HGPS cell (cell line): ENCODE measurements around the genes SSX4, CCDC22 and FOXP3.

DNA sequence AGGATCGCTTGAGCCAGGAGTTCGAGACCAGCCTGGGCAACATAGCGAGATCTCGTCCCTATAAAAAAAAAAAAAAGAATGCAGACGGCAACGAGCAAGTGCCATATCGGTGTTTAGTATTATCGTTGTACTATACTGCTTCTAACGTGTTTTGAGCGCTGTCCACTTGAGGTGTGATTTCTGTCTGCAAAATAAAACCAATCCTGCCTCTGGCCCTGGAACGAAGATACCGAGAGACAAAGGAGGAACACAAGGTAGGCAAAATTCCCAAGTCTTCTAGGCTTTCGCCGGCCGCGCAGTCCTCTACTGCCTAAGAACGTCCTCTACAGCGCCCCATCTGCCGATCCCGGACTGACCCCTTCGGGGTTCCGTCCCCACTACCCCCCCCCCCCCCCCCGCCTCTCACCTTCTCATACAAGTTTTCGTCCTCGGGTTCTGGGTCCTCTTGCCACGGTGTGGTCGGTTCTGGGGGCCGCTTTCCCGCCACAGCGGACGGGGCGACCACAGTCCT is 380 bp downstream of the NDUFB11 start:
- RRBS, result under 1% methylated on average over 7 of the region's 32 CpGs

GRCh38 chrX:47228838-47229803 is 3.7 kb upstream of the USP11 start:
- RRBS, result no CpG with 5 or more reads among the region's 11 CpGs

DNA sequence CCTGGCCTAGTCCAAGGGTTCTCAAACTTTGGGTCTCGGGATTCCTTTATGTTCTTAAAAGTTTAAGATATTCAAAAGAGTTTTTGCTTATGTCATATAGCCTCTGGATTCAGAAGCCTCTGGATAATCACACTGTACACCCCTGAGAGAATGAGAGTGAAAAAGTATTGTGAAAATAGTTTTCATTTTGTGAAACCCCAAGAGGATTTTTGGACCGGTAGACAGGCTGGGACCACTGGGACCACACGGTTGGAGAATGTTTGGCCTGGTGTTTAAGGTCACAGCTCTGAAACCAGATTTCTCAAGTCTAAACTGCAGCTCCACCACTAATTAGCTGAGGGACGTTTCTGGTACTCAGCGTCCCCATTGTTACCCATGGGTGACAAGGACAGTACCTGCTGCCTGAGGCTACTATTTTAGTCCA is 719 bp upstream of the USP11 start:
- RRBS, result no CpG with 5 or more reads among the region's 5 CpGs

GRCh38 chrX:47358452-47358903 is 11.9 kb upstream of the ZNF157 start:
- RRBS, result no CpG with 5 or more reads among the region's 5 CpGs

GRCh38 chrX:47637386-47638128 is 7.8 kb upstream of the CFP start:
- RRBS, result 75% methylated on average over 4 of the region's 29 CpGs

GRCh38 chrX:48020830-48022121 is 14.5 kb downstream of the SPACA5 start:
- RRBS, result 1% methylated on average over 6 of the region's 32 CpGs

GRCh38 chrX:48383269-48383684 is at the start of gene SSX4:
TSS of gene SSX4 (plus strand) at chrX:48383539.
- RRBS, result no CpG with 5 or more reads among the region's 16 CpGs

- RRBS, result no CpG with 5 or more reads among the region's 7 CpGs
Observed at GRCh38 chrX:48476698-48477077, 689 bp downstream of the FTSJ1 start.

DNA sequence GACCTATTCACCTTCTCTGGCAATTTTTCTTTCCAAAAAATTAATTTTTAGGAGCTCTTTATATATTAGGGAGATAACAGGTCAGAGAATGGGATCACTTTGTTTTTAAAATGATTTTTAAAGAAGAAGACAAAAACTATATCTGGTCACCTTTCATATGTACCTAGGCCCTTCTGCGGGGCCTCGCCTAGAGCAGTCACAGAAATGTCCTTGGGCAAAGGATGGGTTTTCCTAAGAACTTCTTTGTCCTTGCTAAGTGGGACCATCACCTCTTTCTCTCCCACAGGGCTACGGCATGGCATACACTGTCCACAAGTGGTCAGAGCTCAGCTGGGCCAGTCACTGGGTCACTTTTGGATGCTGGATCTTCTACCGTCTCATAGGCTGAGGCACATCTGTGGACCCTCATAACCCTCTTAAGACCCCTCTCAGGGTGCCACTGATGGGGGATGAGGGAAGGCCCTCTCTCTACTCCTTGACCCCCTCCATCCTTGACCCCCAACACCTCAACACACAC is 1.5 kb upstream of the EBP start:
- RRBS, result no CpG with 5 or more reads among the region's 4 CpGs

DNA sequence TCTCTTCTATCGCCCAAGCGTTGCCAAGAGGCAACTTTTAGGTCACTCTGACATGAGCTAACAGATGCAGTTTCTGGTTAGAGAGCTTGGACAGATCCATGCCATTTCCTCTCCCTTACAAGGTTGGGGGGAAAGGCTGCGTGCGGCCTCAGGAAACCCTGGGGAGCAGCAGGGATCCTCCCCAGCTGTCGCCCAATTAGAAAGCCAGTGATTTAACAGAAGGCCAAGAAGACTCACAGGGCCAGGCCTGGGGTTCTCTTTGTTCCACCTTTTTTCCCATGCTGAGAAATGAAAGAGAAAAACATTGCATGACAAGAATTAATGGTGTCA is 35.2 kb upstream of the WAS start:
- RRBS, result no CpG with 5 or more reads among the region's 5 CpGs

DNA sequence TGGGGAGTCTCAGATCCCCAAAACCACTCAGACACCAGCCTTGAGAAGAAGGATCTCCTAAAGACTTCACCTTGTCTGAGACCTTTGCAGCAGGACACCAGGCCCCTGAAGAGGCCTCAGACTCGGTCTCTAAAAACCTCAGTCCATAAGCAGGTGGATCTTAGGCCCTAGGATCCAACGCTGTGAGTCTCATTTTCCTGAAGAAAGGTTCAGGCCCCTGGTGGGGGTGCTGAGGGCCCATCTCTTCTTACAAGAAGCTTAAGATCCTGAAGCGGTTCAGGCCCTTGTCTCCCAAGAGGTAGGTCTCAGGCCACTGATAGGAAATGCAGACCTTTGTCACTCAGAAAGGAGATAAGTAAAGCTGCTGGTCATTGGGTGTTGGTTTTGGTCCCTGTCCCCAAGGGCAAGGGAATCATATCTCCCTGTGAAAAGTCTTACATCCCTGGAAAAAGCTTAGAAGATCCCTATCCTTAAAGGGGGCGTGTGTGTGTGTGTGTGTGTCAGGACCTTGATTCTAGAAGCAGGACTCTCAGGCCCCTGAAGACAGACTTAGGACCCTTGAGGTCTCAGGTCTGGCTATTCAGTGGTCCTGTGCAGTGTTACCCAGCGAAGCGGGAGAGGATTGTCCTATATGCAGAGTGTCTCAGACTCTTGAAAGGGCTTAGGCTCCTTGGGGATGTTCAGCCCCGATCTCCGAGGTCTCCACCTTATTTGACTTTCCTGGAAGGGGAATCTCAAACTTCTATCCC is 1.4 kb downstream of the OTUD5 start:
- RRBS, result no CpG with 5 or more reads among the region's 8 CpGs

GRCh38 chrX:48960269-48960920 is 3.0 kb upstream of the OTUD5 start:
- RRBS, result no CpG with 5 or more reads among the region's 2 CpGs

- RRBS, result no CpG with 5 or more reads among the region's 32 CpGs
Observed at GRCh38 chrX:49043709-49044345, 670 bp upstream of the TFE3 start.

- RRBS, result 3% methylated on average over 21 of the region's 81 CpGs
Observed at GRCh38 chrX:49100609-49101697, 21.3 kb upstream of the WDR45 start.

DNA sequence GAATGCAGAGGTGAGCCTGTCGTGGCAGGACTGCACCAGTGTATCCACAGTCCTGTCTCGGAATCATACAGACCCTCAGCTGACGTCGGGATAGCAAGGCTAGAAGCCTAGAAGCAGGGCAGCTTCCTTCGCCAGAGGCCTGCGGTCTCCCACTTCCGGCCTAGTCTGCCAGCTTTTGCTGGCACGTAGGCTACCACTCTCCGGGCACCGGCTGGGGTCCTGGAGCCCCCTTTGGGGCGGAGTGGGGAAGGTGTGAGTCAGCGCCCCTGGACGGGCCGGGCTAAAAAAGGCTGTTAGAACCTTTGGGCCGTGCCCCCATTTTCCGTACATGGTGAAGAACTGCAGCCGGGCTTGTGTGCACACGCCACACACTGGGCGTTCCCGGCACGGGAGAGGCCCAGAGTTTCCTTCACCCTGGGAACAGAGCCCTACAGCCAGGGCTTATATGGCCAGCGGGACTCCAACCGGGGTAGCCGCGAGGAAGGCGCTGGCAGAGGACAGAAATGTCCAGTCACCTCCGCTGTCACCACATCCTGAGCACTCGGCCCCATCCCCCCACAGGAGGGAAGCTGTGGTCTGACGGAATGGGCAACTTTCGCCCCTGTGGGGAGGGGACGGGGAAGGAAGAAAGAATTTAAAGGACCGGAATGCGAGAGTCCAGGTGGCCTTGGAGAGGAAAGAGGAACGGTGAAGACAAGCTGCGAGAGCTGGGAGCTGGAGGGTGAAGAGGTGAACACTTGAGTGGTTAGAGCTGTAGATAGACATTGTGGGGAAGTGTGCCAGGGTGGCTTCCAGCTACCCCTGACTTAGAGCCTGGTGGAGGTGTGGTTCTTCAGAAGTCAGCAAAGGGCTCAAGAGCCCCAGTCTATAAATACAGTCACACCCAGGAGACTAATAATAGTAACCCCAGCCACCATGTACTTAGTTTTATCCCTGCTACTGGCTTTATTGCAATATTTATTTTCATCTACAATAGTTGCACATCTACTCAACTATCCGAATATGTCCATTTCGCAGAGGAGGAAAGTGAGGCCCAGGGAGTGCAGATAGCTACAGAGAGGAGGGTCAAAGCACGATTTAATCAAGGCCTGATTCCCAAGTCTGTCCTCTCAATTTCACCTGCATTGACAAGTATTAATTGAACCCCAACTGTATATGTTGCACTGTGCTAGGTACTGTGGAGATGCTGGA is 4.4 kb upstream of the PLP2 start:
- RRBS, result 6% methylated on average over 14 of the region's 38 CpGs

DNA sequence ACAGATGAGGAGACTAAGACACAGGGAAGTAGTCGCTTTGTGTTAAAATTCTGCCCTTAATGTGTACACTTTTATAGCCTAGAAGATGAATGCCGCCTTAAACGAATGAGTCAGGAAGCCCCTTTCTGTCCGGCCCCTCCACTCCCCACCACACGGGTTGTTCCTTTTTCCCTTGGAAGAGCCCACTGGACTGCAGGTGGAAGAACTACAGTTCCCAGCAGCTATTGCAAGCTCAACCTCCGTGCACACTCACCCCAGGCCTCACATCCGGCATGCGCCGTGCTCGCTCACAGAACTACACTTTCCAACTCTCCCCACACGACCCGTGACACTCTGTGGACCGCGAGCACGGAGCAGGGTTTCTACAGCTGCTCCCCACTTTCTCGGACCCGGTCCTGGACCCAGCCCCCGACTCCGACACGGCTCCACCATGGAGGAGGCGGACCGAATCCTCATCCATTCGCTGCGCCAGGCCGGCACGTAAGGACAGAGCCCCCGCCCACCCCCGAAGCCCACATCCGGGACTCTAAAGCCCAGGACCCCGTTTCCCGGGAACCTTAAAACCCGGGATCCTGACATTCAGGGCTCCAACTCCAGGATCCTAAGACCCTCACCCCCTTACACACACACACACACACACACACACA is at the start of gene CCDC22:
Gene CCDC22 (plus strand): TSS at position 264 of the 647 bp plus-strand sequence.
- RRBS, result 2% methylated on average over 13 of the region's 32 CpGs

DNA sequence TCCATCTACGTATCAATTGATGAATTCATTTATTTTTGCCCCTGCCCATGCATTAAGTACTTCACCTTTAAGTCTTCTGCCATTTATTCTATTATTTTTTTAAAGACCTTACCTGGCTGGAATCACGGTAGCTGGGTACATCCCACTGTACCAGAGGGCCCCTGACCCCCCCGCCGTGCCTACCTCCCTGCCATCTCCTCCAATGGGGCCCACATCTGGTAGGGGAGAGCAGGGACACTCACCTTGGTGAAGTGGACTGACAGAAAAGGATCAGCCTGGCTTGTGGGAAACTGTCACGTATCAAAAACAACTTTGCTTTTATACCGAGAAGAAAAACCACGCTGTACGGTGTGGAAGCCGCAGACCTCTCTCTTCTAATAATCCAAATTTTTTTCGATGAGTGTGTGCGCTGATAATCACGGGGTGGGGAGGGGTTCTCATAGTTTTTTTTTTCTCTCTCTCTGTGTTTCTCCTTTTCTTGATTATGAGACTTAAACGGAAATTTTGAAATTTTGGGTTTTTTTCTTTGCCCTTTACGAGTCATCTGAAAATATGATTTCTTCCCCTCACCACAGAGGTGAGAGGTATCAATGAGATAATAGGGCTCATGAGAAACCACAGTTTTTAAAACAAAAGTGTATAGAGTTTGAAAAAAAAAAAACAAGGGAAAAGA is at the start of gene FOXP3:
Gene FOXP3 (minus strand): TSS at position 292 of the 673 bp plus-strand sequence.
- RRBS, result no CpG with 5 or more reads among the region's 14 CpGs

- RRBS, result no CpG with 5 or more reads among the region's 5 CpGs
Observed at GRCh38 chrX:49725232-49725876, 29.6 kb upstream of the PAGE1 start.

DNA sequence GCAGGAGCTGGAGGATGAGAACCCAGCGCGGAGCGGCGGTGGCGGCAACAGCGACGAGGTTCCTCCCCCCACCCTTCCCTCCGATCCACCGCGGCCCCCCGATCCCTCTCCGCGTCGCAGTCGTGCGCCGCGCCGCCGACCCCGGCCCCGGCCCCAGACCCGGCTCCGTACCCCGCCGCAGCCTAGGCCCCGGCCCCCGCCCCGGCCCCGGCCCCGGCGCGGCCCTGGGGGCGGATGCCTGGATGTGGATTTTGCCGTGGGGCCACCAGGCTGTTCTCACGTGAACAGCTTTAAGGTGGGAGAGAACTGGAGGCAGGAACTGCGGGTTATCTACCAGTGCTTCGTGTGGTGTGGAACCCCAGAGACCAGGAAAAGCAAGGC is 467 bp downstream of the USP27X start:
- RRBS, result no CpG with 5 or more reads among the region's 38 CpGs